Measurements from ENCODE around the gene GRM7.

- PRO-cap, 3 experiments: no peak in any of the 3 experiments
- RAMPAGE, long total RNA: no peak
- RRBS, 2 experiments: no CpG with 5 or more reads among the region's 3 CpGs
Measured at GRCh38 chr3:5218549-5218924, 31.0 kb downstream of the EDEM1 start.

DNA sequence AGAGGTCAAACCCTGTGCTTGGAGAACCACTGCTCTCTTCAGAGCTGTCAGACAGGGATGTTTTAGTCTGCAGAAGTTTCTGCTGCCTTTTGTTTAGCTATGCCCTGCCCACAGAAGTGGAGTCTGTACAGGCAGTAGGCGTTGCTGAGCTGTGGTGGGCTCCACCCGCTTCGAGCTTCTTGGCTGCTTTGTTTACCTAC is 756.5 kb downstream of the EDEM1 start:
- PRO-cap, 3 experiments: no peak in any of the 3 experiments
- RAMPAGE, long total RNA: no peak
- RRBS, 2 experiments: no CpG with 5 or more reads among the region's 3 CpGs

DNA sequence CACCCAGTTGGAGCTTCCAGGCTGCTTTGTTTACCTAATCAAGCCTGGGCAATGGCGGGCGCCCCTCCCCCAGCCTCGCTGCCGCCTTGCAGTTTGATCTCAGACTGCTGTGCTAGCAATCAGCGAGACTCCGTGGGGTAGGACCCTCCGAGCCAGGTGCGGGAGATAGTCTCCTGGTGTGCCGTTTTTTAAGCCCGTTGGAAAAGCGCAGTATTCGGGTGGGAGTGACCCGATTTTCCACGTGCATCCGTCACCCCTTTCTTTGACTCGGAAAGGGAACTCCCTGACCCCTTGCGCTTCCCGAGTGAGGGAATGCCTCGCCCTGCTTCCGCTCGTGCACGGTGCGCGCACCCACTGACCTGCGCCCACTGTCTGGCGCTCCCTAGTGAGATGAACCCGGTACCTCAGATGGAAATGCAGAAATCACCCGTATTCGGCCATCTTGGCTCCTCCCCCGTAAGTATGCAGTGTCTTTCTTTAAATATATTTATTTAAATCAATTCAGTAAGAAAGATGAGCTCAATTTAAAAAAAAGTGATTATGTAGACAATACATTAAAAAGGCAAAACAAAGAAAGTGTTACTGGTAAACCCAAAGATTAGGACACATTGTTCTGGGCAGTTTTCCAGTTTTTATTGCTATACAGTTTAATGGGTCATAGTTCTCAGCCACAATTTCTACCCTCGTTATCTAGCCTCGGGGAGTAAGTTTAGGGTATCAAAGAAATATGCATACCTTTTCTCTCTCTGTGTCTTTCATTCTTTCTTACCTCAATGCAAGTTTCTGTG is 91.1 kb upstream of the GRM7 start:
- PRO-cap, 3 experiments: no peak in any of the 3 experiments
- RAMPAGE, long total RNA: no peak
- RRBS, 2 experiments: no CpG with 5 or more reads among the region's 32 CpGs

DNA sequence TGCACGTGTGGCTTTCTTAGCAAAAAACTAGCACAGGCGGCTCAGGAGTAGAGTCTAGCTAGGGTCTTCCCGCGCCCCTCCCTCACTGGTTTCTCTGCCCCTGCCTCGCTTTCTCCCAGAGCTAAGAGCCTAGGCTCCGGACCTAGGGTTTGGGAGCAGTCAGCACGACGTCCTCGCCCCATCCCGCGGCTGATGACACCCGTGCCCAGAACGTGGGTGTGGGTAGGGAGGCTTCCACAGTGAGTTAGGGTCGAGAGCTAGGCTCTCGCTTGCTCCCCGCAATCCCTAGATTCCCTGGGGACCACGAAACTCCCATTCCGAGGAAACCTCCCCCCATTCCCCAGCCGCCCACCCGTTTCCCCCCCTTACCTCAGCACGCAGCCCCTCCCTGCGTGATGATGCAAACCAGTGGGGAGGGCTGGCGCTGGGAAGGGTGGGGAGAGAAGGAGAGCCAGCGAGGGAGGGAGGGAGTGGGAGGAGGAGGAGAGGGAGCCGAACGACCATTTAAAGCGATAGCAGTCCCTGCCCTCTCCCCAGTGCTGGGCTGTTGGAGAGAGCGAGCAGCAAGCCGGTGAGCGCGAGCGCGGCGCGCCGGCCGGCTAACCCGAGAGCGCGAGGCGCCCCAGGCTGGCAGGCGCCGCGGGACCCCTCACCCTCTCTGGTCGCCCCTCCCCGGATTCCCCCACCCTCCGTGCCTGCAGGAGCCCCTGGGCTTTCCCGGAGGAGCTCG is at the start of gene GRM7:
GRM7 (plus strand) TSS at position 536 of the 730 bp plus-strand sequence.
- PRO-cap, 3 experiments: no peak in any of the 3 experiments
- RAMPAGE, long total RNA: no peak
- RRBS, 2 experiments: 2% methylated on average over 10 of the region's 49 CpGs

- PRO-cap, 3 experiments: no peak in any of the 3 experiments
- RAMPAGE, long total RNA: no peak
- RRBS, 2 experiments: no CpG with 5 or more reads among the region's 2 CpGs
Measured at GRCh38 chr3:7505152-7505512, 644.2 kb downstream of the GRM7 start.

GRCh38 chr3:8483138-8483910 is 18.3 kb upstream of the LMCD1 start:
- PRO-cap, 3 experiments: no peak in any of the 3 experiments
- RAMPAGE, long total RNA: no peak
- RRBS, 2 experiments: no CpG with 5 or more reads among the region's 3 CpGs

DNA sequence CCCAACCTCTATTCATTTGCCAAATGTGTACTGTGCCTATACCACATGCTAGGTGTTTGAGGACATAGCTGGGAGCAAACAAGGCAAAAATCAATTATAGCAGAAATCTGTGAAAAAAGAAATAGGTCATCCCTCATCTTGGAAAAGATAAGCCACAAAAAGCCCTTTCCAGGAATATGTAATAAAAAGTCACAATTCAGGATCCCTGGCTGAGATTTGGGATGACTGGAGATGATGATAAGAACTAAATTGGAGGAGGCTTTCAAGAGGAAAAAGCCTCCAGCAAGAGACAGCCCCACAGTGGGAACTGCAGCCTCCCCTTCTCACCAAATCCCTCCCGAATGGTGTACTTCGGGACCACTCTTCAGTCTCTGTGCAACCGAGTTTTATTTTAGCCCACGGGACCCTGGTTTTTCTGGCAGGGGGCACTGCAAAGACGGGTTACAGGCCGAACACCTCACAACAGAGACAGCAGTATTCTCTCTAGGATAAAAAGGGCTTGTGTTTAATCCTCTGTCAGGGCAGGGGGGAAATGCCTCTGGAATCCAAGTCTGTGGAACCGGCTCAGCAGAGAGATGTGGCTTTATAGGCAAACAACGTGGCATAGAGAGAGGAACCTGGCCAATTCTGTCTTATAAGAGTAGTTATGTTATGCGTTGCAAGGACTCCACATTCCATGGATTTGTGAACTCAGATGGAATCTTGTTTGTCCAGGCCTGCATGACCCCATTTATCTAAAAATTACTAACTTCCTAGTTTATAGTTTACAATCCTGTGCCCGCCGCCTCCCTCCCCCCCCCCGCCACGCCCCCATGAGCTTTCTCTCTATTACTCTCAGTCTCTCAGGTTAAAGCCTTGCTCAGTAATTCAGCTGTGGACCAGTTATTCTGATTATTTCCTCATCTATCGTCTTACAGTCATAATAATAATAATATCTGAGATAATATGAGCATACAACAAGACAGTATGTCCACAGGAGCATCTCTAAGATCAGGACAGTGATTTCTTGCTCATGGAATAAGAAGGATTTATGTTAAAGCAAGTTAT is 1.1 kb upstream of the LMCD1 start:
- PRO-cap, 3 experiments: peak in 1 of 3 experiments; most common plus-strand start position 519 of the sequence (in 1); most common minus-strand start position 343 of the sequence (in 1)
- RAMPAGE, long total RNA: no peak
- RRBS, 2 experiments: no CpG with 5 or more reads among the region's 14 CpGs

DNA sequence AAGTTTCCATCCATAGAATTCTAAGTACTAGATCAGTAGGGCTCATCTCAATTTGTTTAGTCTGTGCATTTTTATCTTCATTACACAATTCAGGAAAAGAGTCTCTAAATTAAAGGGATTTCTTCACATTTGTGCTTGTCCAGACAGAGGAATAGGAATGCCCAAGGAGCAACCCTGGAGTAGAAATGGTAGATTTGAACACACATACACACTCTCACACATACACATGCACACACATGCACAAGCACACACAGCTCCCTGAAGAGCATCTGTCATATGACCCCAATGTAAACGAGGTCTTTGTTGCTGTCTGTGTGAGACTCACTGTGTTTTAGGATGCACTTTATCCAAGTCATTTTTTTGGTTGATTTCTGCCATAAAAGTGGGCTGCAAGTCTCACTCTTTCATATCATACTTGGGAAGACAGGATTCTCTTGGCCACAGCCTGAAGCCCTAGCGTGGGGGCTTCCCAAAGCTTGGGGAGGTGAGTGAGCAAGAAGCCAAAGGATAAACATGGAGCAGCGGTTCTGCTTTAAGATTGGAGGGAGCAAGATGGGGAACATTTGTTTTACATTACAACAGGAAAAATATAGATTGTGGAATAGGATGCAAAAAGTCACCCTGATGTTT is 21.6 kb downstream of the LMCD1 start:
- PRO-cap, 3 experiments: no peak in any of the 3 experiments
- RAMPAGE, long total RNA: no peak
- RRBS, 2 experiments: no CpG with 5 or more reads among the region's 3 CpGs

DNA sequence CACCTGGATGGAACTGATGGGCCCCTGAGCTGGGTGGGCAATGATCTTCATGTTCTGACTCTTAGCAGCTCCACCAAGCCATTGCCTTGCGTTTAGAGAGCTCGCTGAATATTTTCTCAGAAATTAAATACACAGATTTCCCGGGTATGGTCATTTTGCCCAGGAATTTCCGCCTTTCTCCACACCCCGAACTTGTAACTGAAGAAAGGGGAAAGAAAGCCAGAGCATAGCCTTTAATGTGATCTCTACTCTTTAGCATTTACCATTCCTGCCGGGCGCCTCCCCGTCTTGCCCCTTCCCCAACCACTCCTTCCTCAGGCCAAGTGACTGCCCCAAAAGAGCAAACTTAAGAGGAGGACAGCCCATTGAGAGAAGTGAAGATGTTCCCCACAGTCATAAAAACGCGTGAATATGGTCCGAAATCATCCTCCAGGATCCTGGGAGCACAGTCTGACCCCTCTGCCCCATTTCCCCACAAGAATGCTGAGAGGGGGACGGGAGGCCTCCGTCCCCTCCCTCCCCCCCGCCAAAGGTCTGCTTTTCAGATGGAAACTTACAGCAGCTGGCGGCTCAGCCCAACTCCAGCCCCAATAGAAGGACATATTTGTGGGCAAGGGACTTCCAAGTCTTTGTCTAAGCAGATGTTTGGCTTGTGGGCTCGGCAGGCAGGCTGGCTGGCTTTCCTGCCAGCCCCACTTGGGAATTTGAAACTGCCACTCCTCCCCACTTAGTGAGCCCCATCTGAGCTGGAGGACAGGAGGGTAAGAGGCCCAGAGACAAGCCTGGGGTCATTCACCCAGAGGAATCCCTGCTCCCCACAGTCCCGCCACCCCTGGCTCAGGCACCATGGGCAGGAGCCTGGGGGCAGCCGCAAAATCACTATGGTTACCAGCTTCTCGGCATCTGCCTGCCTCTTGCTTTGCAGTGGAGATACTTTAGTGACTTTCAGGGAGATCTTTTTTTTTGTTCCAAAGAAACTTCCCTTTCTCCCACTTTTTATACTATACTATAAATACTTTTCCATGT is 53.4 kb downstream of the LMCD1 start:
- PRO-cap, 3 experiments: peak in 1 of 3 experiments; most common plus-strand start position 644 of the sequence (in 1)
- RAMPAGE, long total RNA: no peak
- RRBS, 2 experiments: 13 to 44% methylated on average over 1 to 3 of the region's 19 CpGs

DNA sequence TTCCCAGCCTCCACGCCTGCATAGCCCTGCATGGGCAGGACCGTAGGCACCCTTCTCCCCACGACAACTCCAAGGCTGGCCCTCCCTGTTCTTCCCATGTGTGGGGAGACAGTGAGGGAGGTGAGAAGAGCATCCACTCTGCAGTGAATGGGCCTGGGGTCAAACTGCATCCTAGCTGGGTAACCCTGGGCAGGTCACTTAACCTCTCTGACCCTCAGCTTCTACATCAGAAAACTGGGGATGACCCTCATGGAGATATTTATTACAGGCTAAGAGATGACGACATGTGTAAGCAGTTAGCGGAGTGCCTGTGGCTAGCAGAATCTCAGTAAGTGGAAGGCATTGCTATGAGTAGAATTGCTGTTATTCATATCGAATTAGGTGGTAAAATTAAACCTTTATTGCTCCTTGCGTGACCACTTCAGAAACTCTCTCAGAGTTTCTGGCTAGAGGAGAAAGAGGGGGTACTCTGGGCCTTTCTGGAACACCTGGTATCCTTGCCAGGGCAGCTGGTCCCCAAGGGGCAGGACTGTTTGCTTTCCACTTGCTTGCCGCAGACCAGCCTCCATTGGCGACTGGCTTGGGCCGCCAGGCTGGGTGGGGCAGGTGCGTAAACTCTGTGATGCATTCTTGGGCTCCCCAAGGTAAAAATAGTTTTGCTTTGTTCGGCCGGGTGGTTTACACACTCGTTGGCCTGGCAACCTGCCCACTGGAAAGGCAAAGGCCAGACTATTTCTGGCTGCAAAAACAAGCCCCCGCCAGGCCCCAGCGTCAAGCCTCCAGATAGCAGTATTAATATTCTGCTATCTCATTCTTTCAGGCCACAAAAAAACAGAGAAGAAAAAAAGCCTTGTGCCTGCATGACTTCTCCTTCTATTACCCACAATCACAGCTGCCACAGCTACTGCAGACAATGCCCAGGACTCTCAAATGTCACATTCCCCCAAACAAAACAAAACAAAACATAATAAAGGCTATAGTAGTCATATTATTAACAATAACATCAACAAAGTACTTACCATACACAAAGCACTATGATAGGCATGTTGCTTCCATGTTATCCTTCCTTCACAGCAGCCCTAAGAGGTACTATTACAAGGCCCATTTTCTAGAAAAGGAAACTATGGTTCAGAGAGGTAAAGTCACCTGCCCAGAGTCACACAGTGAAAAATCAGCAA is 13.7 kb upstream of the SSUH2 start:
- PRO-cap, 3 experiments: no peak in any of the 3 experiments
- RAMPAGE, long total RNA: no peak
- RRBS, 2 experiments: no CpG with 5 or more reads among the region's 16 CpGs

DNA sequence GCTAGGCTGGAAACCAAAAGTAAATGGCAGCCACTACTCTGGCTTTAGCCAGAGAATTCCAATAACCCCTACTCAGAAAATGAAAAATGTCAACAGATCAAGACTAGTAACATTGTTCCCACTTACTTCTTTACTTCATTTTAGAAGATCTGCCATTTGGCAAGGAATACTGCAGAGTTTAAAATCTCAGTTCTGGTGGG is 58.4 kb downstream of the RAD18 start:
- PRO-cap, 3 experiments: no peak in any of the 3 experiments
- RAMPAGE, long total RNA: no peak

DNA sequence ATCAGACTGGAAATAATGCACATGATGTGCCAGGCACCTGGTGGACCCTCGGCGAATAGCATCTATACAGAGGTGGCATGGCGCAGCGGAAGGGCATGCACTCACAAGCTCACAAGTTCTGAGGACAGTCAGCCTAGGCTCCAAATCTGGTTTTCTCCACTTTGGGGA is 113.9 kb downstream of the SRGAP3 start:
- PRO-cap, 3 experiments: no peak in any of the 3 experiments
- RAMPAGE, long total RNA: no peak
- RRBS, 2 experiments: no CpG with 5 or more reads among the region's 4 CpGs

DNA sequence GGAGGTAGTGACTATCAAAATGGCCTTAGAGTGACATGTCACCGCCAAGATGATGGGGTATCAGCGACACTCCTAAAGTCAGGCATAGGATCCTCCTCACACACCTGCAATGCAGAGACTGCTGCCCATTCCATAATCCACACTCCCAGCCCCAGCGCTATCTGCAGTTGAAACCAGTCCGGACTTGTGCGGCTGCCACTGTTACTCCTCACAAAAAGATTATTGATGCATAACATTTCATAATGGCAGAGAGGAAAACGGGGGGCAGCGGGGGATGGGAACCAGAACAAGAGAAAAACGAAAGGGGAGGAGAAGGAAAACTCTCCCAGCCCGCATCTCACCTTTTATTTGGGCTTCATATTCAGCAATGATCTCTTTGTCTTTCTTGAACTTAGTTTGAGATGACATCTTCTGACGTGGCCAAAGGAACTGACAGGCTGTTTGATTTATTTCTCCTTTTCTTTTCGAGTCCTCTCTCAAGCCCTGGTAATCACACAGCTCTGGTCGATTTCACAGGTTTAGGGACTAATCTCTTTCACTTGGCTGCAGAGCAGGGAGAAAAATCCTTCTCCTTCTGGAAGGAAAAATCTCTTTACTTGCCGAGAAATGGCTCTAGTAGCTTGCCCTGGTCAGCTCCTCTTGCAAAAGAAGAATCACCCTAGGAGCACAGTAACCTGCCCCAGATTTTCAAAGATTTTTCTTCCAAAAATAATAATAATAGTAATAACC is 738 bp downstream of the SRGAP3 start:
- PRO-cap, 3 experiments: no peak in any of the 3 experiments
- RAMPAGE, long total RNA: no peak
- RRBS, 2 experiments: no CpG with 5 or more reads among the region's 13 CpGs

DNA sequence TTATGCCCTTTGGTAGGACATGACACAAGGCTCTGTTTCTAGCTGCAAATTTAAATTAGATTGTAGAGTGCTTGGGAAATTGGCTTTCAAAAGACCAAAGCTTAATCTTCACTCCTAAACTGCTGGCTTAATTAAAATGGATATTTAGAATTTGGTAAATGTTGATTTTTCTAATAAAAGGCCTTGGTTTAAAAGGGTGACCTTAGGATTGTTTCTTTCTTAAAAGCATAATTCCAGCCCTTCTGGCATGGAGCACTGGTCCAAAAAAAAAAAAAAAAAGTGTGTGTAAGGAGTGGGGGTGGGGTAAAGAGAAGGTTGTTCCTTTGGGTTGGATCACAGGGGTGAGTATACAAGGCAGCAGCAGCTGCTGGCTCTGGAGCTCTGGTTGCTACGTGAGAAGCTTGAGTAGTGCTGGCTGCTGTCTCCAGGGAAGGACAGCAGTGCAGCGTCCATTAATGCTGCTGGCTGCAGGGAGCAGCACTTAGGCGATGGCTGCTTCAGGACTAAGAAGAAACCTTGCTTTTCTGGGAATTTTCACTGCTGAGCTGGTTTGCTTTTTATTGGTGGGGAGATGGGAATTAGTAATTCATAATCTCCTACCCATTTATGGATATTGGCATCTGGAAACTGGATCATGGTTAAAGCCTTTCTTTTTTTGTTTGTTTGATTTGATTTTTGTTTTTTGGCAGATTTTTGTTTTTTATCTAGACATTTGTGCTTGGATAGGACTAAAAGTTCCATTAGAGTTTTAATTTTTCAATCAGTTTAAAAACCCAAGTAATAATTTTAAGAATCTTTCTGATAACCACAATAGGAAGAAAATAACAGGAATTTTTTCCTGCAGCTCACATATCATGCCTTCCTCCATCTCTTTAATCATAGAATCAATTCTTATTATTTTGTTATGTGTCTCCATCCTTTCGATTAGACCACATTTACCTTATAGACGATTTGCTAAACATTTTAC is 2.4 kb downstream of the SETD5 start:
- PRO-cap, 3 experiments: peak in 1 of 3 experiments; most common plus-strand start position 452 of the sequence (in 1); most common minus-strand start position 349 of the sequence (in 1)
- RAMPAGE, long total RNA: no peak
- RRBS, 2 experiments: no CpG with 5 or more reads among the region's 5 CpGs

GRCh38 chr3:9466991-9467356 is 69.6 kb downstream of the SETD5 start:
- PRO-cap, 3 experiments: no peak in any of the 3 experiments
- RAMPAGE, long total RNA: no peak
- RRBS, 2 experiments: no CpG with 5 or more reads among the region's 2 CpGs

- PRO-cap, 3 experiments: no peak in any of the 3 experiments
- RAMPAGE, long total RNA: no peak
- RRBS, 2 experiments: no CpG with 5 or more reads among the region's 4 CpGs
Measured at GRCh38 chr3:9470073-9470544, 72.7 kb downstream of the SETD5 start.

- PRO-cap, 3 experiments: no peak in any of the 3 experiments
- RAMPAGE, long total RNA: no peak
- RRBS, 2 experiments: no CpG with 5 or more reads among the region's 8 CpGs
Measured at GRCh38 chr3:9662710-9663198, 13.4 kb downstream of the MTMR14 start.

- PRO-cap, 3 experiments: no peak in any of the 3 experiments
- RAMPAGE, long total RNA: no peak
- RRBS, 2 experiments: no CpG with 5 or more reads among the region's 9 CpGs
Measured at GRCh38 chr3:9676453-9677282, 27.0 kb upstream of the CPNE9 start.

GRCh38 chr3:9739457-9739949 is 8.0 kb downstream of the BRPF1 start:
- PRO-cap, 3 experiments: no peak in any of the 3 experiments
- RAMPAGE, long total RNA: no peak
- RRBS, 2 experiments: 95 to 97% methylated on average over 2 of the region's 17 CpGs

GRCh38 chr3:9786997-9788113 is 4.9 kb downstream of the TADA3 start:
- PRO-cap, 3 experiments: no peak in any of the 3 experiments
- RAMPAGE, long total RNA: no peak
- RRBS, 2 experiments: no CpG with 5 or more reads among the region's 18 CpGs

All from skeletal muscle tissue (tissue), 7 donors.